ENCODE results near the gene RNF207.

- PRO-cap = no peak
- RRBS = 88% methylated on average over 6 of the region's 20 CpGs
Measured at GRCh38 chr1:3258364-3259107, 189.5 kb downstream of the PRDM16 start.

DNA sequence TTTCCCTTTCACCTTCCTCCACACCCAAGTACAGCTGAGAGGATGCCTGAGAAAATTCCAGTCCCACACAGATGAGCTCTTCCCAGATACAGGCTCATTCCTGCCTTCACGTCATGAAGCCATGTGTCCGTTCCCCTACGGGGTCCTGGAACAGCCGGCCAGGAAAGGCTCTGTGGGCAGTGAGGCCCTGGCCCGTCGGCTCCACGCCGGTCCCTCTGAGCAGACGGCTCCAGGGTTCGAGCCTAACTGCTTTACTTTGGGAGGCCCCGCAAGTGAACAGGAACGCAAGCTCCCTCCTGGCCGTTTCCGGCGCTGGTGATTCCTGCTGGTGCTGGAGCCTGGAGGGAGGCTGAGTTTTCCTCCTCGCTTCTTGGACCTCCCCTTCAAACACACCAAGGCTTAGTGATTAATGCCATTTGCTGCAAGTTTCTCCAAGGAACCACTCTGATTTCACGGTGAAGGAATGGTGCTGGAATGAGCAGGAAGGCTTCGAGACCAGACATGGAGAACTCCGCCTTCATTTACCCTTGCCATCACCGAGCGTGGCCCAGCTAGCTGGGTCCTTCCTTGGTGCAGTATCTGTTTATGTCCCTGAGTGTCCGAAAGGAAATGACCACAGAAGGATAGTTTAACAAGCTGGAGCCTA lies 57.0 kb upstream of the ARHGEF16 start:
- PRO-cap = no peak
- RRBS = 88% methylated on average over 10 of the region's 22 CpGs

DNA sequence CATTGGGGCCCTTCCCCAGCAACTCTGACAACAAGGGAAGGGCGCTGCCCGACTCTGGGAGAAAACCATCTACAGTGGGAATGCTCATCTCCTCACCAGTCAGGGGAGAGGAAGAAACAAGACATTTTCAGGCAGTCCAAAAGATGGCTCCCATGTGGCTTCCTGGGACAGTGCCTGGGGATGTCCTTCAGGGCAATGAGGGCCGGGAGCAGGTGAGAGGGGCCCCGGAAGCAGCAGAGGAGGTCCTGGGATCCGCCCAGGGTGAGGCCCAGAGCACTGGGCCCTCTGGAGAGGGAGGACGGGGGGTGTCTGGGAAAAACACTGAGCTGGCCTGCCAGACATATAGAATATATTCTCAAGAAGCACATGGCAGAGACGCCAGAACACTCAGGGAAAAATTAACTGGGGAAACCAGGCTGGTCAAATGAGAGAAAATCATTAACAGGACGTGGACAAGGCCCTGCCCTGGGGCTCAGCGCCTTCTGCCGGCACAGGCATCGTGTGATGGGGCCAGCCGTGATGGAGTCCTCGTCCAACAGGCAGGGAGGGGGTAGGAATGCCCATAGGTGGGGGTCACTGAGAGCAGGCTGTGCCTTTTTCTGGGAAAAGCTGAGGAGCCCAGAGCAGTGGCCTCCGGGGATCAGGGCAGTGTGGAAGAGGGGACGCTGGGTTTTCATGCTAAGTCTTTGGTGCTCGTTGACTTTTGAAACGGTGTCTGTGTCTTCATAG lies 5.0 kb downstream of the ARHGEF16 start:
- PRO-cap = no peak
- RRBS = no CpG with 5 or more reads among the region's 17 CpGs

- PRO-cap = no peak
- RRBS = 87% methylated on average over 12 of the region's 24 CpGs
Measured at GRCh38 chr1:3499630-3500245, 45.3 kb downstream of the ARHGEF16 start.

DNA sequence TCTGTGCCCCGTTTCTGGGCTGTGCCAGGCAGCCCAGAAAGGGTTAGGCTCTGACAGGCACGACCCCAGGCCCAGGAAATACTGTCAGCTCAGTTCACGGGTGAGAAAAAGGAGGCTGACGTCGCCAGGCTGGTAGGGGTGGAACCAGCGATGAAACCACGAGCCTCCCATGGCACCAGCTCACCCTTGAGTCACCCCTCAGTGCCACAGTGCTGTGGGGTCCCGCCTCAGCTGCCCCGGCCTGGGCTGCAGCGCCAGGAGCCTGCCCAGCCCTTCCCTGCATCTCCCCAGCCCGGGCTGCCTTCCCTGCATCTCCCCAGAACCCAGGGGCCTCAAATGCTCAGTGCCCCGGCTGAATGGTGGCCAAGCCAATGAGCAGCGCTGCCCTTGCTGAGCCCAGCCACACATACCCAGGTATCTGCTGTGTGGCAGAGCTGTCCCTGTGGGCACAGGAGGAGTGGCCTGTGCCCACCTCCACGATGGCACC lies 11.4 kb downstream of the MEGF6 start:
- PRO-cap = no peak
- RRBS = 87% methylated on average over 4 of the region's 14 CpGs

DNA sequence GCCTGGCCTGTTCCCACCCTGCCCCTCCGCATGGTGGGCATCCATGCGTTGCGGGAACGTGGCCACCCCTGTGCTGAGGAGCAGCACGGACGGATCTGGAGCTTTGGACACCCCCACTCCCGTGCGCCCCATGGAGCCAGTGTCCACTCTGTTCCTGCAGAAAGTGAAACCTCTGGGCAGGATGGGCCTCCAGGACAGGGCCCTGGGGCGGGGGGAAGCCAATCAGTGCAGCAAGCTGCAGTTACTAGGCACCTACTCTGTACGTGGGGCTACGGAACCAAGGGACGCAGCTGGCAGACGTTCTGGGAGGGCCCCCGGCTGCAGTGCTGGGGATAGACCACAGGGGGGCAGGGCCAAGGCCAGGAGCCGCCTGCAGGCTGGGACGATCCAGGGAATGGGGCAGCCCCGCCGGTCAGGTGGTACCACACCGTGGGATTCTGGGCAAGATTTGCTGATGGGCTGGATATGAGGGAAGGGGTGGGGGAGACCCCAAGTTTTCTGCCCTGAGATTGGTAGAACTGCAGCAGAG lies 43.2 kb downstream of the TP73 start:
- PRO-cap = no peak
- RRBS = 64% methylated on average over 4 of the region's 19 CpGs

- PRO-cap = no peak
- RRBS = no CpG with 5 or more reads among the region's 11 CpGs
Measured at GRCh38 chr1:3719218-3719665, 33.0 kb upstream of the CCDC27 start.

DNA sequence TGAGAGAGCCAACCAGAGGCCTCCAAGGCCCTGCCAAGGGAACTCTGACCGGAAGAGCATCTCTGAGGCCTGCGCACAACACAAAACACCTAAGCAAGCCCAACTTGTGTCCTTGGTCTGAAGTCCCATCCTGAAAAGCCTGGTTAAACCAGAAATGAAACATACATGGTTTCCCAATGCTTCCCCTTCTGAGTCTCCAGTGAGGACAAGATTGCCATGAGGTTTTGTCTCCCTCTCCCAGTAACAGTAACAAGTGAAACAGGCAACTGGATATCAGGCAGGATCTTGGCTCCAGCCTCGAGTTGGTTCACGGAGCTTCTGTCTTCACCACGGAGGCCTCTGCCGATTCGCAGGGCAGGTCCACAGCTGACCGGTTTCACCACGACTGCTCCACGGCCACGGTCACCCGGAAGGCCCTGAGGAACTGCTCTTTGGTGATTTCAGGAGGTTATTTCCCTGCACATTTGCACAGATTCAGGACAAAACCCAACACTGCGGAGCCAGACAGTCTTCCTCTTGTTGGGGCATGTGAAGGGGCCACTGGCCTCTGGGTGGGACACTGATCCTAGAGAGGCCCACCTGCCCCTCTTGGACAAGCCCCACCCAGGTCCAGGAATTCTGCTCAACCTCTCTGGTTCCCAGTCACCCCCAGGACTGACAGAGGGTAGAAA lies 14.1 kb upstream of the CCDC27 start:
- PRO-cap = no peak
- RRBS = no CpG with 5 or more reads among the region's 13 CpGs

DNA sequence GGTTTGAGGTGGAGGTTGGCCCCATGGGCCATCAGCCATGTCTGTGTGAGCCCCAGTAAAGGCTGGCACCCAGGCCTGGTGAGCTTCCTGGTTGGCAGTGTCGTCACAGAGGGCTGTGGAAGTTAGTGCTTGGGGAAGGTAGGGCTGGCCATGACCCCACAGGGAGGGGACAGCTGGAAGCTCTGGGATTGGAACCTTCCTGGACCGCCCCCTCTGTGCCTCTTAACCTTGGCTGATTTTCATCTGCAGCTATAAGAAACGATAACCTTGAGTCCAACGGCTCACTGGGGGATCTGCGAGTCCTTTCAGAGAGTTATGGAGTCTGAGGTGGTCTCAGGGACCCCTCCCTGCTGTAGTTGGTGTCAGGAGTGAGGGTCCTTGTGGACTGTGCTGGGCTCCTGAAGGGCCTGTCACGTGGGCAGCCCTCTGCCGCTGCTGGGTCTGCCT lies 19.9 kb downstream of the C1orf174 start:
- PRO-cap = no peak
- RRBS = no CpG with 5 or more reads among the region's 7 CpGs

DNA sequence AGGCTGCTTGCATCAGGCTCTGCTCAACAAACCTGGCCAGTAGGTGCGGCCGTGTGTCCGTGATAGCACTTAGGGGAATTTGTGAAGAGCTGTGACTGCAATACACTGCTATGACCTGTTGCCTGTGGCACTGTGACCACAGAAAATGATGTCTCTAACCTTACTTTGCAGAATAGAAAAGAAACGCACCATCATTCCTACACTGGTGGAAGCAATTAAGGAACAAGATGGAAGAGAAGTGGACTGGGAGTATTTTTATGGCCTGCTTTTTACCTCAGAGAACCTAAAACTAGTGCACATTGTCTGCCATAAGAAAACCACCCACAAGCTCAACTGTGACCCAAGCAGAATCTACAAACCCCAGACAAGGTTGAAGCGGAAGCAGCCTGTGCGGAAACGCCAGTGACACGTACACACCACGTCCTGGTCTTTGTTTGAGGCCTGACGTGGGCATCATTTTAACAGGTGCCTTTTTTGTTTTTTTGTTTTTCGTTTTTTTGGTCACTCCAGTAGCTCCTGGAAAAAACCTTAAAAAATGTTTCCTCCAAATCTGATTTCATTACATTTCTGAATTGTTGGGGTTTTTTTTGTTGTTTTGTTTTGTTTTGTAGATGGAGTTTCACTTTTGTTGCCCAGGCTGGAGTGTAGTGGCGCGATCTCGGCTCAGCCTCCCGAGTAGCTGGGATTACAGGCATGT lies 16.6 kb downstream of the C1orf174 start:
- PRO-cap = no peak
- RRBS = no CpG with 5 or more reads among the region's 15 CpGs

- PRO-cap = no peak
- RRBS = no CpG with 5 or more reads among the region's 17 CpGs
Measured at GRCh38 chr1:4108825-4109259, 208.8 kb upstream of the C1orf174 start.

DNA sequence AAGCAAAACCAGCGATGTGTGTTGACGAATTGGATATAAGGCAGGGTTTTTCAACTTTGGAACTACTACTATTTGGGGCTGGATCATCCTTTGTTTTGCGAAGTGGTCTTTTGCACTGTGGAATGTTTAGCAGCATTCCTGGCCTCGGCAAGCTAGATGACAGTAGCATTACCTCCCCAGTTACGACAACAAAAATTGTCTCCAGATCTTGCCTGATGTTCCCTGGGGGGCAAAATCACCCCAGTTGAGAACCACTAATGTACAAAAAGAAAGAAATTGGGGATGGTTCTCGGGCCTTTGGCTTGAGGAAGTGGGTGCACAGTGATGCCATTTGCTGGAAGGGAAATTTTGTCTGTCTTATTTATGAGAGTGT lies 284.4 kb upstream of the AJAP1 start:
- PRO-cap = no peak
- RRBS = no CpG with 5 or more reads among the region's 6 CpGs

DNA sequence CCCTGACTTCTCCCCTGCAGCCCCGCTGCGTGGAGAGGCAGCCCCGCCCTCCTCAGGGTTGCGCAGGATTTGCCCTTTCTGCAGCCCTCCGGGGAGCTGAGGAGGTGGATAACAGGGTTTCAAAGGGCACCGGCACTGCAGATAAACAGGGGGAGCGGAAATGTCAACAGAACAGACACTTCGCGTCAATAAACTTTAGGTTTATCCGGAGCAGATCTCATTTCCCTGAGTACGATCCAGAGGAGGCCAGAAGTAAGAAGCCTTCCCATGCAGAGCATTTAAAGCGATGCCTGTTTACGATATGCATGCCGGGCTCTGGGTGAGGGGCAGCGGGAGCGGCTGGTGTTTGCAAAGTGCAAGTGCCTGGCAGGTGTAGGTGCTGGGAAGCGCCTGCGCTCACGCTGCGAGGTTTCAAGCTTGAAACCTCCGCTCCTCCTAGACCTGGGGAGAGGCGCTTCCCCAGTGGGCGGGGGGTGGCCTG lies 56.6 kb downstream of the AJAP1 start:
- PRO-cap = no peak
- RRBS = 11% methylated on average over 7 of the region's 23 CpGs

GRCh38 chr1:4730009-4730665 lies 75.7 kb downstream of the AJAP1 start:
- PRO-cap = no peak
- RRBS = 29% methylated on average over 1 of the region's 18 CpGs

DNA sequence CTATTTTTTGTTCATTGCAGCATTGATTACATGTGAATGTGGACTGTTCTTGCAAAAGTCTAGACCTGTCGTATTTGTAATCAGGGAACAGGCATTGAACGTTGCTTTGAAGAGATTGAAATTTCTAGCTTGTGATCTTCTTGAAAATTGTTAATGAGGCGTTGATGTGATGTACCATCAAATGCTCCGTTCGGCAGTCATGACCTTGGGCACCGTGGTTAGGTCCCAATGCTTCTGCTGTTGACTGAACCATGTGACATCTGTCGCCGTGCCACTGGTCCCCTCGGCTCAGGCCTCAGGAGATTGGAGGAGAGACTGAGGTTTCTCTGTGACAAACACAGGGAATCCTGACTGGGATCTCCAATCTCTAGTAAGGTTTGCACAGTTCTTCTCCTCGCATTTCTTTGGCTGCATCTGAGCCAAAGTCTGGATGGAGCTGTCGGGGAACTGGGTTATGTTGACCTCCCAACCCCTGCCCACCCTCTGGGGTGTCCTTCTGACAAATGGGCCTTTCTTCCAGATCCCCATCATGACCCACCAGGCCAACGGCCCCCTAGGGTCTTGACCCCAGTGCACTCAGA lies 18.0 kb upstream of the KCNAB2 start:
- PRO-cap = no peak
- RRBS = no CpG with 5 or more reads among the region's 12 CpGs

DNA sequence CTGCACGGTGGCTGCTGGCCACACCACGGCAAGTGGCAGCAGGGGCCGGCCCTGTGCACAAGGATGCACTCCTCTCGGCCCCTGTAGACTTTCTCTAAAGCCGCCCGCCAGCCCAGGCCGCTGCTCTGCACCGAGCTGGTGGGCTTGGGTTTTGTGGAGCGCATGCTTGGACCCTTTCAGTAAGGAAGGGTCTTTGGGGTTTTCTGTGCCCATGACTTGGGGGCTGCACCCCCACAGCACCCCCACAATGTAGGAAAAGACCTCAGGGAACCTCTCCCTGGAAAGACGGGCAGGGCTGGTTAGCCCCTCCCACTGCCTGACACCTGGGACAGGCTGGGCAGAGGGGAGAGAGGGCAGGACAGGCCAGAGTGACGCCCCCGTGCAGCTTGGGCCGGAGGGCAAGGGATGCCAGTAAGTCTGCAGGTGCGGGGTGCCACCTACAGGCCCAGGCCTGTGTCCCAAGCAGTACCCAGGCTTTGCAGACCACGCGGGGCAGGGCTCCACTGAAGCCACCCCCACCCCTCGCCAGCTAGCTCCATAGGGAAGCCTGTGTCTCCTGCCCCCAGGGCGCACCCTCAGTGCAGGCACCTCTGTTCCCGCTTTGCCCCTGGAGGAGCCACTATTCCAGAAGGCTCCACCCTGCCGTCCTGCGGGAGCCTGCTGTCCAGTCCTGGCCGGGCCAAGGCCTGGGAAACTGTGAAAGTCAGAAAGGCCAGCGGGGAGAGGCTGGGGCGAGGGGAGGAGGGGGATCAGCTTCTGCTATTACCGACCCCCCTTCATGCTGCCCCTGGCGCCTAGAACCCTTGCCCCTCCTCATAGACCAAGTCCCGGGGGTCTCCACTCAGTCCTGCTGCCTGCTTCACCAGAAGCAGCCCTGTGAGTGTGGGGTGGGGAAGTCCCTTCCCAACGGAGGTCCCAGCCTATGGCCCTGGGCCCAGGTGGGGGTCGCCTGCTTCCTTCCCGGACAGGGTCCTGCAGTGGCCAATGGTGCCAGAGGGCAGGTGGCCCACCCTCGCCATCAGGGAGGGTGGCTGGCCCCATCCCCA lies 54.1 kb downstream of the KCNAB2 start:
- PRO-cap = no peak
- RRBS = 66% methylated on average over 3 of the region's 31 CpGs

GRCh38 chr1:6198796-6199482 lies 456 bp downstream of the RPL22 start:
- PRO-cap = bidirectional peak, plus-strand start at chr1:6199177, minus-strand start at chr1:6199168
- RRBS = 3% methylated on average over 17 of the region's 44 CpGs

- PRO-cap = bidirectional peak, plus-strand start at chr1:6206119, minus-strand start at chr1:6206014; bidirectional peak, plus-strand start at chr1:6206238, minus-strand start at chr1:6206237; bidirectional peak, plus-strand start at chr1:6206403, minus-strand start at chr1:6206384
- RRBS = 15% methylated on average over 68 of the region's 106 CpGs
Measured at GRCh38 chr1:6205723-6206930, at the start of gene RNF207. RNF207 (plus strand) TSS chr1:6206119.

DNA sequence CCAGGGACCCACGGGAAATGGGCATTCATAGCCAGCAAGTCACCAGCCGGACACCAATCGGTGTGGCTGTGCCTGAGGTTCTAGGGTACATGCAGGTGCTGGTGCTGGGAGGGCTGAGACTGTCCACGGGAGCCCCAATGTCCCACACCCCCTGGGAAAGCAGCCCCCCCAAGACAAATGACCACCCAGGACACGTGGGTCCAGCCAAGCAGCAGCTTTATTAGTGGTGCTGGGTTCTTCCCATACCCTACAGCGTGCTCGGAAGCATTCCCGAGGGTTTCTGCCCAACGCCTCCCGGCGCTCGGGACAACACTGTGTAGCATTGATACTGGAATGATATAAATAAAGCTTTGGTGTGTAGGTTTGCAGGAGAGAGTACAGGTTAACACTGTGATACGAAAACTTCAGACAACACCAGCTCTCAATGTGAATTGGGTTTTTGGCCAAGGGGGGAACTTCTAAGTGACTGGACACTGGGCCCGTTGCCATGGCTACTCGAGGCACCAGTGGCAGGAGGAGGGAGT lies 3.2 kb upstream of the GPR153 start:
- PRO-cap = no peak
- RRBS = no CpG with 5 or more reads among the region's 15 CpGs

DNA sequence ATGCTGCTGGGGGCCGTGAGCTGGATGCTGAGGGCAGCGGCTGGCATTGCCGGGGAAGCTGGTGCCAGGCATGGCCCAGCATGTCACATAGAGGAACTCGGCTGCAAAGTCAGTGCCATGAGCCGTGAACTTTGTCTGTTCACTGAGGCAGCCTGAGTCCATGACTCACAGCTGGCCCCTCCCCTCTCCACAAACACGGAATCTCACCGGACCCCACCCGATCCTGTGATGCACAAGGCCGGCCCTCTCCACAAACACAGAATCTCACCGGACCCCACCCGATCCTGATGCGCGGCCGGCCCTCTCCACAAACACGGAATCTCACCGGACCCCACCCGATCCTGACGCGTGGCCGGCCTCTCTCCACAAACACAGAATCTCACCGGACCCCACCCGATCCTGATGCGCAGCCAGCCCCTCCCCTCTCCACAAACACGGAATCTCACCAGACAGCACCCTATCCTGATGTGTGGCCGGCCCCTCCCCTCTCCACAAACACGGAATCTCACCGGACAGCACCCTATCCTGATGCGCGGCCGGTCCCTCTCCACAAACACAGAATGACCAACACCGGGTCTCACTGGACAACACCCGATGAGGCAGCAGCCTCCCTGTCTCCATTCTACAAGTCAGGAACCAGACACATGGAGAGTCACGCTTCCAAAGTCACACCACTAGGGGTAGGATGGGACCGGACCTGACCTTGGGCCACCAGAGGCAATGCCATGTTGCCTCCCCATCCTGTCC lies 39.6 kb upstream of the GPR153 start:
- PRO-cap = no peak
- RRBS = 97% methylated on average over 4 of the region's 34 CpGs